Hematopoietic multipotent progenitor cell (in vitro differentiated cells): ENCODE measurements around the genes PPP1R9B and MYCBPAP.

DNA sequence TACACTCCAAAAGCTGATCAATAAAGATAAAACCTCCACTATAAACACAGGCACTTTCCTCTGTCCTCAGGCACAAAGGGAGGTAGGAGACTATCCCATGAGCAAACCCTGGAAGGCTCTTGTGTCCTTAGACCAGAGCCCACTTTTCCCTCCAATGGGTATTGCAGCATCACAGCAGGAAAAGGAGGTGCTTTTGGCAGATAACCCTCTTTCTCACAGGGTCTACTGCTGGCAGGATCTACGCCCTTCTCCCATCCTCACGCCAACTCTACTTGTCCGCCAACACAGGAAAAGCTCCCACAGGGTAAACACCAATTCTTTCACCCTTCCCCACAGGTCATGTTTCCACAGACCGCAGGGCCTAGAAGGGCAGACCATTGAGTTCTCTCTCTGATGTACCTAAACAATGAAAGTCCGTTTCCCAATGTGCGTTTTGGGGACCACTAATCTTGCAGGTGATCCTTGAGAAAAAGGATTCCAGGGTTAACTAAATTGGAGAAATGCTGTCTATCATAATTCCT is 28.8 kb downstream of the NXPH3 start:
- CAGE, long polyA plus RNA, result no peak

DNA sequence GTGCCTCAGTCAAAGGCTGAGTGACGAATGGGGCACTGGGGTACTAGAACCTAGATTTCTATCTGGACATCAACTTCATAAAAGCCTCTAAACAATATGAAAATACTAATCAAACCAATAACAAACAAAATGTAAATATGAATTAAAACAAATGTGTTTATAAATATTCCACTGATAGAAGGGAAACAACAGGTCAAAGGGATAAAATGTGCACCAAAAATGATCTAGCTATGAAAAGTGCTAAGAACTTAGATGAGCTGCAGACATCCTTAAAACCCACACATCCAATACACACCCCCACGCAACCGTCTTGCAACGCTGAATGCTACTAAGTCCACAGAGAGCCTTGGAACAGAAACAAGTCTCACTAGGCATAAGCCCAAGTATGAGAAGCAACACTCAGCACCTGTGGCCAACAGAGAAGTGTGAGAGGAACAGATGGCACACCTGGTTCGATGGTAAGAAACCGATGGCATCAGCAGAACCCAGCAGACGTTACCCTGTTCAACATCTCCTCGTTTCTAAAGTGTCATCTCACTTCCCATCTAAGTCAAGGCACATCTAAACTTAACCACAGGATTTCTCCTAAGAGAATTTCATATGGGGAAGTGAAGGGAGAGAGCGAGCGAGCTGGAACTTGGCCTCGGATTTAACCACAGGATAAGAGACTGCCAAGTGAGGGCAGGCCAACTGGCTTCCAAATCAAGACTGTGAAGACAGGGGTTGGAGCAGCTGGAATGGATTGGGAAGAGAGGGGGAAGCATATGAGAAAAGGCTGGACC is 40.9 kb downstream of the NXPH3 start:
- CAGE, long polyA plus RNA, result no peak

GRCh38 chr17:49707115-49707527 is 643 bp downstream of the SLC35B1 start:
- CAGE, long polyA plus RNA, result no peak

DNA sequence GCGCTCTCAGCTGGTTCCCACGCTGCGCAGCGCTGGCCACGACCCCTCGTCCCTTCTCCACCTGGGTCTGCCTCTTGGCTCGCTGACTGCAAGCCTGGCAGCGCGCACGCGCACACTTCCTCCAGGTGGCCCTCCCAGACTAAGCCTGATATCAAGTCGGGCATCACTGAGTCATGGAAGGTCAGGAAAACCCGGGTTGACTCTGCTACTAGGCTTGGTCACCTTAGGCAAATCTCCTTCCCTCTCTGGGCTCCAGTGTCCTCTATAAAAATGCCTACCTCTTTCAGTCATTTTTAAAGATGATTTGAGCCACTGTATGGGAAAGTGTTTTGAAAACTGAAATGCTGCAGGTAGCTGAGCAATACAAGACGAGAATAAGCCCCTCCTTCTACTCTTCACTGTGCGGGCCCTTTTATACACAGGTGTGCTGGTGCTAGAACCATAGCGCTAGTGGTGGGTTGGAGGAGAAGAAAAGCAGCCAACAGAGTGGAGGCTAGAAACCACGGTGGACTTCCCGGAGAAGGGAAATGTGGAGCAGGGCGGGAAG is 58.3 kb upstream of the DLX4 start:
- CAGE, long polyA plus RNA, result no peak

DNA sequence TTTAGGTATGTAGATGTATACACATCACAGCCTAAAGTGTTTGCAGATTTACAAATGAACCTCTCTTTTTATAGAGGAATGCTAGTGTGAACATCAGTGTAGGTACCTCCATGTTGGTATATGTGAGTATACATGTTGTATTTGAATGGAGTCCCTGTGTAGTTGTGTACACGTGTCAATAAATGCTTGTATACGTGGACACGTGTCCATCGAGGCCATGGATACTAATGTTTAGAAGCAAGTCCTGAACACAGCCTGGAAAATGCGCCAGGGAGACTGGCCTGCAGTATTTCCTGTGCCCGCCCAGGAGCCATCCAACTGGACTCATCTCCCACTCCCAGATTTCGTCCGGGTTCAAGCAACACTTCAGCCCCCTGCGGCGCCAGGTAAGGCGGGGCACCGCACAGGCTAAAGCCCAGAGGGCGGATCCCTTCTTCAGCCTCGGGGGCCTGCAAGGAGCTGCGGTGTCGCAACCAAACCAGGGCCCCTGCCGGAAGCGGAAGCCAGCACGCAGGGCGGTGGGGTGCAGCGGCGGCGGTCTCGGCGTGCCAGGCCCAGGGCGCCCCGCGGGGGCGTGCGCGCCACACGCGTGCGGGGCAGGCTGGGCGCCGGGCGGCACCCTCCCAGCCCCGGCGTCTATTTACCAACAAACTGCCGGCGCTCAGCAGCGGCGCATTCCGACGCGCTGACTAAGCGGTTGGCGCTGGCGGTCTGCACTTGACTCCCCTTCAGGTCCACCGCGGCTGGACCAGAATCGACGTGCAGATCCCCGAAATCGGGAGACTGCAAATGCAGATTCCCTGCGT is 707 bp upstream of the DLX4 start:
- CAGE, long polyA plus RNA, result no peak

DNA sequence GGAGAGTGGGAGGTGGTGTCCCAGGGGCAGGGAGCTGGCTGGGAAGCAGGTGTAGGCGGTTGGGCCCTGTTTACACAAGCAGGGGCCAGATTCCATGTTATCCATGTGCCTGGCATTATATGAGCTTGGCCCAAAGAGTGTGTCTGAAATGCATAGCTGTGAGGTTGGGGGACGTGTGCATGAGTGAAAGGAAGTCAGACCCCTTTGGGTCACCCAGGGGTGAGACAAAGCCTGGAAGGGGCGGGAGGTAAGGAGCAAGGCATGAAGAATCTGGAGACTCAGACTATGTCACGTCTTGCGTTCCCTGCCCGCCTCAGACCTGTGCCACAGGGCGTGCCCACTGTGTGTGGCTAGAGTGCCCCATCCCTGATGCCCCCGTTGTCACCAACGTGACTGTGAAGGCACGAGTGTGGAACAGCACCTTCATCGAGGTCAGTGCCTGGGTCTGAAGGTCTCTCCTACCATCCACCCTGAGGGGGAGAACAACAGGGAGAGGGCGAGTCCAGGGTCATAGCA is 15.1 kb upstream of the PDK2 start:
- CAGE, long polyA plus RNA, result no peak

GRCh38 chr17:50114714-50115613 is 15.0 kb downstream of the SAMD14 start:
- CAGE, long polyA plus RNA, result no peak

- CAGE, long polyA plus RNA, result no peak
Observed at GRCh38 chr17:50123380-50124276, 6.3 kb downstream of the SAMD14 start.

- CAGE, long polyA plus RNA, result no peak
Observed at GRCh38 chr17:50132763-50133666, 3.1 kb upstream of the SAMD14 start.

GRCh38 chr17:50139264-50139698 is 9.3 kb upstream of the SAMD14 start:
- CAGE, long polyA plus RNA, result no peak

DNA sequence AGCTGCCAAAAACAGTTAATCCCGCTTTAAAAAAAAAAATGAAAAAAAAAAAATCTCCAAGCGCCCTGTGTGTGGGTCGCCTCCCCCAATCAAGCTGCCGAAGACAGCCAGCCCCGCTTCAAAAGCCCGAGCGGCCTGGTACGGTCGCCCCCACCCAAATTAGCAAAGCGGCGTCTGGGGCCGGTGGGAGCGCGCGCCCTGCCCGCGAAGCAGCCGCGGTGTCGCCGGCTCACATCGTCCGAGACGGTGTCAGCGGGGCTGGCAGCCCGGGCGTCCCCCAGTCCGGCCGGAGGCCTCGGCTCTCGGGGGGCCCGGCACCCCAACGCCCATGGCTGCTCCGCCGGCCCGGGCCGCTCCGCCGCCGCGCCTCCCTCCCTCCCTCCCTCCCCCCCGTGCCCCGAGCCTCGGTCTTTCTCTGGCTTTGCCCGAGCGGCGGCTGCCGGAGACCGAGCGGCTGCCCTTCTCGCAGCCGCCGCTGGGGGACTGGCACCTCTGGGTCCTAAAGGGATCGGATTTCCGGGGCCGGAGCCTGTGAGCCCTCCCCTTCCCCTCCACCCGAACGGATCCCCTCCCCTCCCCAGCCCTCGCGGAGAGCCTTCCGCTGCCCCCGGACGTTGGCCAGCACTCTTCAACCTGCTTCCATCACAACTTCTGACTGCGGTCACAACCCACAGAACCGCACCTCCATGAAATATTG is at the start of gene PPP1R9B:
PPP1R9B (minus strand) TSS at position 27 of the 697 bp plus-strand sequence.
- CAGE, long polyA plus RNA, result no peak

DNA sequence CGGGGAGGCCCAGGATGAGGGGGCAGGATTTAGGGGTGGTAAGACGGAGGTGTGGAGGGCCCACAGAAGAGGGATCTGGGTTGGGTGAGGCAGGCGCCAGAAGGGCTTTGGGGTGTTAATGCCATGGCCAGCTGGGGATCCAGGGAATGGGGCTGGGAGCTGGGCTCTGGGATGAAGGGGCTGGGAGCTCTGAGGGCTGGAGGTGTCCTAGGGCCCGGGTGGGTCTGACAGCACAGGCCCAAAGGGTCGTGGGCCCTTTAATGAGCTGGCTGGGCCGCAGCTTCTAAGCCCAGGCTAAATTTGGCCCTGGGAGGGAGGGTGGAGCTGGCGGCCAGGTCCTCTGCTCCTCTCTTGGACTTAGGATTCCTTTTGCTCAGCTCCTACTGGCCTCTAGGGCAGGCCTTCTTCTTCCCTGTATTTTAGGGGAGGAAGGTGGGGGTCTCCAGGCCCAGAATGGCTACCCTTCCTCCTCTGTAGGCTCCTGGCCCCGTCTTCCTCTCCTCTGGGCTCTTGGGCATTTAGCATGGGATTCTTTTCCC is 363 bp downstream of the SGCA start:
- CAGE, long polyA plus RNA, result no peak

GRCh38 chr17:50209291-50210113 is 8.1 kb upstream of the COL1A1 start:
- CAGE, long polyA plus RNA, result no peak

- CAGE, long polyA plus RNA, result no peak
Observed at GRCh38 chr17:50257084-50257394, 17.2 kb upstream of the TMEM92 start.

GRCh38 chr17:50264020-50264904 is 10.0 kb upstream of the TMEM92 start:
- CAGE, long polyA plus RNA, result no peak

GRCh38 chr17:50379331-50379530 is 6.2 kb downstream of the EME1 start:
- CAGE, long polyA plus RNA, result no peak

DNA sequence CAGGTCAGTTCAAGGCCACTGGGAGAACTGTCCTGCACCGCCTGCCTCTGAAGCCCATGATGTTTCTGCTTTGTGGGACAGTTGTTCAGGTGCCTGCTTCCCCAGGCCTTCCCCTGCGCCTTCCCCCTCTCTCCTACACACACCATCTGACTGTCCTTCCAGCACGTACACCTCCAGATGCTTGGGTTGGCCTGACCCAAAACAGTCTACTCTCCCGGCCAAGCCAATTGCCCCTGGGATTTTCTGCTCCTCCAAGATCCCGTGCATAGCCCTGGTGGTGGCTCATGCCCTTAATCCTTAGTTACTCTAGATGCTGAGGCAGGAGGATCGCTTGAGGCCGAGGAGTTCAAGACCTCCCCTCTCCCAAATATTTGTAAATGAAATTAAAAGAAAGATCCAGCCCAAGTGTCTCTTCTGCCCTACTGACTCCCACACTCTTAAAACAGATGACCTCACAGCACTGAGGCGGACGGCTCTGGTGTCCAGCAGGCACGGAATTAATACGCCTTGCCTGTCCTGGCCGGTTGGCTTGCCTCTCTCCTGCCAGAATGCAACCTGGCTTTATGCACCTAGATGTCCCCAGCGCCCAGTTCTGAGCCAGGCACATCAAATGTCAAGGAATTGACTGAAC is 556 bp upstream of the RSAD1 start:
- CAGE, long polyA plus RNA, result no peak

GRCh38 chr17:50483068-50483725 is 4.5 kb downstream of the RSAD1 start:
- CAGE, long polyA plus RNA, result no peak

DNA sequence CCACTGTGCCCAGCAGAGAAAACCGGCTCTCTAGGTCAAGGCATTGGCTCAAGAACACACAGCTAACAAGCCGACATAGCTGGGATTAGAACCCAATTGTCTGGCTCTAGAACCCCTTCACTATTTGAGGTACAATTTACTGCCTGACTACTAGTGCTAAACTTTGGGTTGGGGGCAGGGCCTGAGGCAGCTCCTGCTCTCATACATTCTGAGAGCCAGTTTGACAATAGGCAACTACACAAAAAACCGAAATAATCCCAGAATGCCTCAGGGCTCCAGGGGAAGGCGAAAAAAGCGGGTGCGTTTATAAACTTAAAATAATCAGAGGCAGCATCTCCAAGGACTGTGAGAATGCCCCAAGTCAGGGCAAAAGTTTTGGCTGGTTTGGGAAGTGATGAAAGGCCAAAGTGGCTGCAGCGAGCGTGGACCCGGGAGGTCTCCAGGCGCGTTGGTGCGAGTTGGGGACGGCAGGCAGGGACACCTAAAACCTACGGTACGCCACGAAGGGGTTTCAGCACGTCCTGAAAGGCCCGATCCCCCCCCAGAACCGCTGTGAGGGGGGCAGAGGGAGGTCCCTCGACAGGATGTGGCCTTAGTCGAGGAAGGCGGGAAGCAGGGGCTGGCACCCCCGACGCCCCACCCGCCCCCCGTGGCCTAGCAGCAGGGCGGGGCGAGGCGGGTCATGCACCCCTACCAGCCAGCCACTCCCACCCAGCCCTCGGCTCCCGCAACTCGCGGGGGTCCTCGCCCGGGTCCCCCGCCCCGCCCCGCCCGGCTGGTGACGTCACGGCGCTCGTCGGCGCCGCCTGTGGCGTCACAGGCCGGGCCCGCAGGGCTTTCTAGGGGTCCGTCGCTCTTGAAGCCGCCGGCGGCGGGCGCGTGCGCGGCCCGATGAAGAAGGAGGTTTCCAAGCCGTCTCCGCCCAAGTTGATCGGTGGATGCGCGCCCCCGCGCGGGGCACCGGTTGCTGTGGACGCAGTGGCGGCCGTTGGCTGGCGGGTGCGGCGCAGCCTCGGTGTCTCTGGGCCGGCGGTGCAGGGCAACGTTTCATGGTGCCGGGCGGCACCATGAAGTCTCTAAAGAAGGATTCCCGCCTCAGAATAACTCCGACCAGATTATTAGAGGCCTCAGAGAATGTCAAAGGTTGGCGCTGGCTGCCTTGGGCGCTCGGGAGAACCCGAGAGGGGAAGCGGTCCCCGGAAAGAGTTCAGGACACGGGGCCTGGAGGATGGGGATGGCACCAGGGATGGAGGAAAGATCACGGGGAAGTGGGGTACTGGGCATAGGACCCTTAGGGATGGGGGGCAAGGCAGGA is at the start of gene MYCBPAP:
MYCBPAP (plus strand) TSS at position 832 of the 1,315 bp plus-strand sequence.
- CAGE, long polyA plus RNA, result no peak

DNA sequence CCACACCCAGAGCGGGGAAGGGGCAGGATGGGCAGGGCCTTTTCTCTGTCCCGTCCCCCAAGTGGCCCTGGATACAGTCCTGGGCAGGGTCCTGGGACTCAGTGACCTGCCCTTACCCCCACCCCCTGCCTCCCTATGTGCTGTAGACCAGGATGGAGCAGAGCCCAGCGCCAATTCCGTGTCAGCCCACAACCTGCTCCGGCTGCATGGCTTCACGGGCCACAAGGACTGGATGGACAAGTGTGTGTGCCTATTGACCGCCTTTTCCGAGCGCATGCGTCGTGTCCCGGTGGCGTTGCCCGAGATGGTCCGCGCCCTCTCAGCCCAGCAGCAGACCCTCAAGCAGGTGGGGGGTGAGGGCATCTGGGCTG is 6.4 kb upstream of the CACNA1G start:
- CAGE, long polyA plus RNA, result no peak